LHCN-M2 (cell line): Measurements from ENCODE around the gene MRPL23.

- RAMPAGE, long total RNA: no peak
Measured at GRCh38 chr11:1754727-1755298, 4.4 kb upstream of the IFITM10 start.

GRCh38 chr11:1946962-1947417, at the start of gene MRPL23:
TSS of gene MRPL23 (plus strand) at chr11:1947332.
- RAMPAGE, long total RNA: no peak

GRCh38 chr11:2131106-2131515, 8.1 kb downstream of the IGF2 start:
- RAMPAGE, long total RNA: no peak

GRCh38 chr11:2131516-2132433, 7.4 kb downstream of the IGF2 start:
- RAMPAGE, long total RNA: no peak

DNA sequence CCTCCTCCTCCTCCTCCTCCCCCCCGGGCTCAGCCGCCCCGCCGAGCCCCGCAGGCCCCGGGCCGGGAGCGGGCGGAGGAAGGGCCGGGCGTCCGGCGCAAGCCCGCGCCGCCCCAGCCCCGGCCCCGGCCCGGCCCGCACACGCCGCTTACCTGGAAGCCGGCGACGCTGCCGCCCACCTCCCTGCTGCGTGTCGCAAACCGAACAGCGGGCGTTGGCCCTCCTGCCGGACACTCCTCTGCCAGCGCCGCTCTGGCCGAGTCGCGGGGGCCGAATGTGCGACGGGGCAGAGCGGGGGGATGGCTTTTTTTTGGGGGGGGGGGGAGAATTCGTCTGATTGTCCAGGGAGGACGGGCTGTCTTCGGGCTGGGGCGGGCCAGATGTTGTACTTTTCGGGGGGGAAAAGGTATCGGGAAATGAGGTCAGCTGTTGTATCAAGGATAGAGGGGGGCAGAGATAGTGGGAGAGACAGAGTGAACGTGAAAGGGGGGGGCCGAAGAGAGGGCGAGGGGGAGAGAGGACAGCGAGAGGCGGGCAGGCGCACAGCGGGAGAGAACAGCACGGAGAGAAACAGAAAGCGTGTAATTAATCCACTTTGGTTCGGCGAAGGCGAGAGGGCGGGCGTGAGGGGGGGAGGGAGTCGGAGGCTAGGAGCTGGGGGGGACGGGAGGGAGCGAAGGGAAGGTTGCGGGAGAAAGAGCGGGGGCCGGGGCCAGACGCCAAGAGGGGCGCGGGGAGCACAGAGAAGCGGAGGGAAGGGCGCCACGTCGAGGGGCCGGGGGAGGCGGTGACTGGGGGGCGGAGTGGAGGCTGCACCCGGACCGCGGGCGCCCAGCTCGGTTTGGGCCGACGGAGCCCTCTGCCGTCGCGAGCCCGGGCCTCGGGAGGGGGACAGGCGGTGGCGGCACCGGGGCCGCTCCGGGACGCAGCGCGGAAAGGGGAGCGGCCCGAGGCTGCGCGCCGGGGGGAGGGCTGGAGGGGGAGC, 820 bp downstream of the IGF2 start:
- RAMPAGE, long total RNA: no peak

DNA sequence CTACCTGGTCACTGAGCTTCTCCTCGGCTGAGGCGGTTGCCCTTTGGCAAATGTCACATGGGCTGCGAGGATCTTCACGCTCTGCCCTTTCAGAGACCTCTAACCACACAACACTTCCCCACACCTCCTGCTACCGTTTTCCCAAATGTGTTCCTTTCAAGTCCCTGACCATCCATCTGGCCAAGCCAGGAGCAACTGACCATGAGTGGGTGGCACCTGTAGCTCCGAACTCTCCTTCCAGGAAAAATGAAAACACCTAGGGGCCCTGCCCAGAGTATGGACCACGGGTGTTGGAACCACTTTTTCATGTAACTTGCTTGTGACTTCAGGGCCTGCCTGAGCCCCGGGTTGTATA, 7.0 kb downstream of the C11orf21 start:
- RAMPAGE, long total RNA: no peak

DNA sequence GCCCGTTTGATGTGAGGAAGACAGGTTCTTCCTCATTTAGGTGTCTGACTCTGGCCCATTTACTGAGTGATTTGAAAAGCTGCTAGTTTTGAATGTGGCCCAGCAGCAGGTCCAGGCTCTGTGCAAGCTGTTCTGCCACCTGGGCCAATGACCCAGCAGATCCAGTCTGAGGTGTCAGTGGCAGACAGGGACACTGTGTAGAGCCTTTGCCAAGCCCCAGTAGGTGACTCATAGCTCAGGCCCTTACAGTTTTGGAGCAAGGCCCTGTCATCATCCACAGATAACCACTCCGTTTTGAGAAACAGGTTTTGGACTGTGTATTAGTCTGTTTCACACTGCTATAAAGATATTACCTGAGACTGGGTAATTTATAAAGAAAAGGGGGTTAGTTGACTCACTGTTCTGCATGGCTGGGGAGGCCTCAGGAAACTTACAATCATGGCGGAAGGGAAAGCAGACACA, 23.9 kb downstream of the TSPAN32 start:
- RAMPAGE, long total RNA: no peak

GRCh38 chr11:2385067-2385647, 8.0 kb downstream of the CD81 start:
- RAMPAGE, long total RNA: no peak

DNA sequence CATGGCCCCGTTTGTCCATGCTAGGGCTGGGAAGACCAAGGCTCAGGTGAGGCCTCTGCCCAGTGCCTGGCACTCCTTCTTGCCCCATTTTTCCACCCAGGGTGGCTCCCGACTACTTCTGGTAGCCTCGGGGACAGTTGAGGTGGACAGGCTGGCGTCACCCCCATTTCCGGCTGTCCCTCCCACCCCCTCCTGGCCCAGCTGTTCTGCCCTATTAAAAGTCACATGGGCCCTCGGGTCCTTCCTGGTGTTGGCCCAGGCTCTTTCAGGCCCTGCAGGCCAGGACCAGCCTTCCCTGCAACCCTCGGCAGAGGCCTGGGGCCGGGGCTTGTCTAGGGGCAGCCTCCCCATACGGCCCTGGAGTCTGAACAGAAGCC, 9.5 kb downstream of the CD81 start:
- RAMPAGE, long total RNA: no peak

- RAMPAGE, long total RNA: no peak
Measured at GRCh38 chr11:2387260-2388133, 10.4 kb downstream of the CD81 start.

DNA sequence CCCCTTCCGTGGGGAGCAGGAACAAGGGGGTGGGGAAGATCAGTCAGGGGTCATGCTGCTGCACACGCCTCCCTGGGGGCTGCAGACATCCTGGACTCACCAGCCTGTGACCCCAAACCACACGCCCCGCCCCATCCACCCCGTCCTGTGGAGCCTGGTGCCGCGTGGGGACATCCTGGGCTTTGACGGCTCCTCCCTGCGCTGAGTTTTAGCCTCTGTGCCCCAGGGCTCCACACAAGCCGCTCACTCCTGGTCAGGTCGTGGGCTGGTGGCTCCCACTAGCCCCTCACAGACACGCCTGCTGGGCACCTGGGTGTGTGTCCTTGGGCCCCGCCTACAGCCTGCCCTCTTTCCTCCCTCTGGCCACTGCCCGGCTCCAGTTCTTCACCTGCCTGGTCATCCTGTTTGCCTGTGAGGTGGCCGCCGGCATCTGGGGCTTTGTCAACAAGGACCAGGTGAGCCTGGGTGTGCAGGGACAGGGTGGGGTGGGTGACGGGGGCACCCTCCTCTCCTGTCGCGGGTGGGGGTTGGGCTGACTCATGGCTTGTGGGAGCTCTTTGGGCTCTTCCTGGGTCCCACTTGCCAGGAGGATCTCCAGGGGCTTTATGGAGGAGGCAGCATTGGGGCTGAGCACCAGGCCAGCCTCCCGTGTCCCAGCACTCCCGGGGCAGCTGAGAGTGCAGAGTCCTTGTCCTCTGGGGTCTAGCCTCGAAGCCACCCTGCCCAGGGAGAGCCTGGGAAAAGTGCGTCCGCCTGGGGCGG, 5.8 kb upstream of the TSSC4 start:
- RAMPAGE, long total RNA: no peak

GRCh38 chr11:2576967-2577654, 132.3 kb downstream of the KCNQ1 start:
- RAMPAGE, long total RNA: no peak

- RAMPAGE, long total RNA: no peak
Measured at GRCh38 chr11:2656828-2657574, 212.2 kb downstream of the KCNQ1 start.

DNA sequence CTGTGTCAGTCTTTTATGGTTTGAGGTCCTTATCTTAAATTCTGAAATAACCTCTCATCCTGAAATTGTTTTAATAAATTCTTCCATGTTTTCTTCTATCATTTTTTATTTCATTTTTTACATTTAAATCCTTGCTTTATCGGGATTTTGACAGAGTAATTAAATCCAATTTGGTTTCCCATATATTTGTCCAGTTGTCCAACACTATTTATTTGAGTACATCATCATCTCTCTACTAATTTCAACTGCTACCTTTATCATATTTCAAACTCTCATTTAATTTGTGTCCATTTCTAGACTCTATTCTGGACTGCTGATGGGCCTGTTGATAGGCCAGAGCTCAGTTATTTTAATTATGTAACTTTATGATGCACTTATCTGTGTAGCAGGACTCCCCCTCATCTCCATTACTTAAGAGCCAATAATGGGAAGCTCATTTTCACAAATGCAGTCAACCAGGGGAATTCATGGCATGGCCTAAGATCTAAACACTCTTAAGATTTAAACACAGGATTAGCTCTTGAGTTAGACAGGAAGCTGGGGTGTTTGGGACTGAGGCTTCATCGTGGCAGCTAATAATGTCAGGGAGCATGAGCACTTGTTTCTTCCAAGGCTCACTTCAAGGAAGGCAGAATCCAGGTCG, 207.2 kb downstream of the CDKN1C start:
- RAMPAGE, long total RNA: no peak

DNA sequence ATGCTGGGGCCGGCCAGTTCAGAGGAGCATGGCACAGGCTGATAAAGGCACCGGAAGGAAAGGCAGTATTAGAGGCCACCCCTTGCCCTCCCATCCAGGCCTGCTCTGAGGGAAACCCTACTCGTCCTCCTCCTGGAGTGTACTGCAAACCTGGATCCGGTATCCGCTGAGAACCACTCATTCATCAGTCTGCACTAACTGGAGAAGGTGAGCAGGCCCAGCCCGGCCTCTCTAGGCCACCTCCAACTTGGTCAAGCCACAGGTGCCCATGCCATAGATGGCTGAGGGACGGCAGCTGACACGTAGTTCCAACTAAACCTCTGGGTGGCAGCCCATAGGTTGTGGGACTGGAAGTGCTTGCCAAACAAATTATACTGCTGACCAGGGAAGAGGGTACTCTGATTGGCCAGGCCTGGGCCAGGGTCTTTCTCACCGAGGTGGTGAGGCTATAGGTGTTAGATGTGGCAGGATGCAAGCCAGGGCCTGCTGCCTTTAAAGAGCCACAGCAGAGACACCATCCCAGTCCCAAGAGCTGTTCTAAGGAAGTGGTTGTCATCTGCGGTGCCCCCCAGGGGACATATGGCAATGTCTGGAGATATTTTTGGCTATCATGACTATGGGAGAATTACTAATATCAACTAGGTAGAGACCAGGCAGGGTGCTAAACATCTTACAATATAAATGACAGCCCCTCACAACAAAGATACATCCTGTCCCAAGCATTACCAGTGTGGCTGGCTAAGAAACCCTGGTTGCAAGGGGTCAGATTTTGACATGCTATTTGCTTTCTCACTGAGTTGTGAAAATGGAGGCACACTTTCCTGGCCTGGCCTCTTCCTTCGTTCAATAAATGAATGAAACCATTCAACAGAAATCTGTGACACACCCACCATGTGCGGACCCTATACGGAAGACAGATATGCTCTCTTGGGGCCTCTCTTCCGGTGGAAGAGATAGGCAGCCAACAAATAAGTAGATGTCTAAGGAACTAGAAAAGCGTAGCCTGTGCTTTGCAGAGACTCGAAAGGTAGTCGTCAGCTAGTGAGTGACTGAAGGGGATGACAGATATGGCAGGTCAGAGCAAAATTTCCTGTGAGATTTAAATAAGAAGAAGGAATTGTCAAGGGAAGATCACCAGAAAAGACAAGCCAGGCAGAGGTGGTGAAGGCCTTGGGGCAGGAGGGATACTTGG, 191.4 kb downstream of the CDKN1C start:
- RAMPAGE, long total RNA: no peak

GRCh38 chr11:2807192-2807705, 78.3 kb downstream of the CDKN1C start:
- RAMPAGE, long total RNA: no peak

DNA sequence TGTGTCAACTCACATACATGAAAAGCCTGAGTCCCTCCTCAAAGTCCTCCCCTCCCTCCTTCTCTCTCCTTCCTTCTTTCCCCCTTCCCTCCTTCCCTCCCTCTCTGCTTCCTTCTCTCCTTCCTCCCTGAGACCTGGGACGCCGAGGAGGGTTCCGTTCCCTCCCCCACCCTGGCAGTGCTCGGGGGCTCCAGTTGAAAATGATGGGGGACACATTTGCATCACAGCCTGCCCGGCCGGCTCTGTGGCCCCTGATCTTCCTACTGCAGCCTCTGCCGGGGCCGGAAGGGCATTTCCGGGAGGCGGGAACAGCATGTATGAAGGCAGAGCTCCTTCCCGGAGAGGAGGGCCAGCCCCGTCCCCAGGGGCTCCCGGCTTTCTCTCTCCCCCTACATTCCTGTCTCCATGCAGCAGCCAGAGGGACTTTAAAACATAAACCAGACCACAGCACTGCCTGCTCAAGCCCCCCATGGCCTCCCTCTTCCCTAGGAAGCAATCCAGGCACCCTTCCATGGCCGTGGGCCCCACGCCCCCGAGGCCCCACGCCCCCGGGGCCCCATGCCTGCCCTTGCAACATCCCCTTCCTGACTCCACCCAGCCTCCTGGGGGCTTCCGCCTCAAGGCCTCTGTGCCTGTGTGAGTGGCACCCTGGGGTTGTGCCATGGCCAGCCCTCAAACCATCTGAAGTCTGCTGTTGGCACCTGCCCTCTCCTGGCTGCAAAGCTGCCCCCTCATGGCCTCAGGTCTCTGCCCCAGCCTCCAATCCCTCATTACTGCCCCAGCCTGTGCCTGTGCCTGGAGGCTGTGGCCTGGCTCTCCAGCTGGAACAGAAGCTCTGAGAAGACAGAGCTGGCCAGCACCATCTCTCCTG, 73.1 kb downstream of the CDKN1C start:
- RAMPAGE, long total RNA: no peak

- RAMPAGE, long total RNA: no peak
Measured at GRCh38 chr11:2825947-2827125, 59.2 kb downstream of the CDKN1C start.

DNA sequence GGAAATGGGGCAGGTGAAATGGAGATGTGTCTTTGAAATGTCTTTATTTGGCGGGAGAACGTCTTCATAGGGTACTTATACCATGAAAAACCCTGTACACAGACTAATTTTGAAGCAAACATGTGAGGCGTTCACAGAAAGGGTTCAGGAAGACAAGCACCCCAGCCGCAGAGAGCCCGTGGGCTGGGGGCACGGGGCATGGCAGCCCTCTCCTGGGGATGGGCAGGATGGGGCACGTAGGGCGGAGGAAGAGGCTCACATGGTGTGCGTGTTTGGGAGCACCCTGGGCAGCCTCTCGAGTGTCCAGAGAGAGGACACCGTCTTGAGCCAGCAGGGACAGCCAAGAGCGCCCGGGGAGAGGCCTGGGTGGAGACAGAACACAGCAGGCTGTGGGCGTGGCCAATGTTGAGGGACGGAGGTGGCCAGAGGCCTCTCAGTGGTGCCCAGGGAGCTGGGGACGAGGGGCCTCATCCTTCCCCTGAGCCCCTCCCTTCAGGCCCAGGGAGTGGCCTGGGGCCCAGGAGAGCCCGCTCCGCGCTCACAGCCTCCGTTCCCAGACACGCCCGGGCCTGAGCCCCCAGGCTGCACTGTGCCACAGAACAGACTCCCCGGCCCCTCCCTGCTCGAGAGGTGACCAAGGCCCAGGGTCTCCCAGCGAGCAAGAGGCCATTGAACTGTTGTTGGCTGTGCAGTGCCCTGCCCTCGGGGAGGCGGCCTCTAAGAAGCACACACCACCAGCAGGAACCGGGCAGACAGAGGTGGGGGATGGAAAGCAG, 48.5 kb downstream of the CDKN1C start:
- RAMPAGE, long total RNA: no peak

- RAMPAGE, long total RNA: no peak
Measured at GRCh38 chr11:2884860-2885486, 602 bp downstream of the CDKN1C start.